Mammary epithelial cell (primary cell): ENCODE measurements around the gene XYLT2.

DNA sequence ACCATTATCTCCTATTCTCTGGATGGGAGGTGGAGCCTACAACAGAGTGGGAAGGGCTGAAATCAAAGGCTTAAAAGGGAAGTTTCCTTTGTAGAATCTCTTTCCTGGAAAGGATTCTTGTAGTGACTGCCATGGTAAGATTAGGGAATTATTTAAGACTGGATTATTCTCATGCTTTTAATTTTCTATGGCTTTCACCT lies 26.4 kb downstream of the KAT7 start:
- CAGE, long polyA plus RNA = no peak

DNA sequence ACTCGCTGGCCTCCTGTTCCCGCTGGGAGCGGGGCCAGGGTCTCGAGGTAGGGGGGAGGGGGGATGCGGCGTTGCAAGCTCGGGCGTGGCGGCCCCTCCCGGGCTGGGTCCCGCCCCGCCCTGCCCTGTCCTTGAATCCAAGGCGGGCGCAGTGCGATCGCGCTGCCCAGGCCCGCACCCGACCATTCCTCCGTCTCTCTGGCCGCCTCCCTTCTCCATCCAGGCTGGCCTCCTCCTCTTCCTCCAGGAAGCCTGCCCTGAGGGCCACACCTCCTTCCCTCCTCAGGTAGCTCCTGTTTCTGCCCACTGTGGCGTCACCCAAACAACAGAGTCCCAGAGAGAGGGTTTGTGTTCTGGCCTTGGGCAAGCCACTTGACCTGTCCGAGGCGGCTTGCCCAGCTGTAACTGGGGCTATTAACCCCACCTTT lies 43.0 kb upstream of the TAC4 start:
- CAGE, long polyA plus RNA = no peak
- RRBS = 89% methylated on average over 2 of the region's 24 CpGs

- CAGE, long polyA plus RNA = no peak
- RRBS = 100% methylated on average over 2 of the region's 19 CpGs
Measured at GRCh38 chr17:49910627-49911173, 58.3 kb upstream of the DLX4 start.

DNA sequence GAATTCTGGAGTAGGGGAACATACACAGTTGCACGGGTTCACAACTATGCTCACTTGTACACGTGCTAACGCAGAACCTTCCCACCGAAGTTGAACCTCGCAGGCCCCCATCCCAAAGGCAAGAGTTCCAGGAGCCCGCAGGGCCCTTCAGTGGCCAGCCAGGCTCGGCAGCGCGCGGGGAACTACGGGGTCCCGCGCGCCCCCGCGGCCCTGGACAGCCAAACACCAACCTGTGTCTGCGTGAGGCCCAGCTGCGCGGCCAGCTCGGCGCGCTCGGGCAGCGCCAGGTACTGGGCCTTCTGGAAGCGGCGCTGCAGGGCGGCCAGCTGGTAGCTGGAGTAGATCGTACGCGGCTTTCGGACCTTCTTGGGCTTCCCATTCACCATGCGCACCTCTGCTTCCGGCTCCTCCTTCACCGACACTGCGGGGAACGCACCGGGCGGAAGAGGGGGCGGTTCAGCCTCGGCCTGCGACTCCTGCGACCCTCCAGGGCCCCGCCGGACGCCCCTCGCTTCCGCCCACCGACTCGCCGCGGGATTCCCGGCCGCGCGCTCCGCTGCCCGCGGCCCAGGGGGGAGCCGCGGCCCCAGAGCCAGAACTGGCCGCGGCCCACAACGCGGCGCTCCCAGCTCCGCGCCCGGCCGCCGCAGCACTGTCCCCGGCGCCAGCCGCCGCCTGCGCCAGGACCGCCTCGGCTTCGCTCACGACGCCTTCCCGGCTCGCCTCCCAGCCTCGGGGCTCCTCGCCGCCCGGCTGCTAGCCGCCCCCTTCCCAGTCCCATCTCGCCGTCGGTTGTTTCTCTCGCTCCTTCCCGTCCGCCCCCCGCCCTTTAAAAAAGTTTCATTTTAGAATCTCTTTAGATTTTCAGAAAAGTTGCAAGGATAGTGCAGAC lies 1.6 kb downstream of the DLX3 start:
- CAGE, long polyA plus RNA = no peak
- RRBS = 2% methylated on average over 38 of the region's 94 CpGs

GRCh38 chr17:50056428-50057294 lies 751 bp downstream of the ITGA3 start:
- CAGE, long polyA plus RNA = no peak
- RRBS = under 1% methylated on average over 17 of the region's 55 CpGs

GRCh38 chr17:50081033-50081524 lies 14.1 kb upstream of the PDK2 start:
- CAGE, long polyA plus RNA = no peak
- RRBS = no CpG with 5 or more reads among the region's 11 CpGs

DNA sequence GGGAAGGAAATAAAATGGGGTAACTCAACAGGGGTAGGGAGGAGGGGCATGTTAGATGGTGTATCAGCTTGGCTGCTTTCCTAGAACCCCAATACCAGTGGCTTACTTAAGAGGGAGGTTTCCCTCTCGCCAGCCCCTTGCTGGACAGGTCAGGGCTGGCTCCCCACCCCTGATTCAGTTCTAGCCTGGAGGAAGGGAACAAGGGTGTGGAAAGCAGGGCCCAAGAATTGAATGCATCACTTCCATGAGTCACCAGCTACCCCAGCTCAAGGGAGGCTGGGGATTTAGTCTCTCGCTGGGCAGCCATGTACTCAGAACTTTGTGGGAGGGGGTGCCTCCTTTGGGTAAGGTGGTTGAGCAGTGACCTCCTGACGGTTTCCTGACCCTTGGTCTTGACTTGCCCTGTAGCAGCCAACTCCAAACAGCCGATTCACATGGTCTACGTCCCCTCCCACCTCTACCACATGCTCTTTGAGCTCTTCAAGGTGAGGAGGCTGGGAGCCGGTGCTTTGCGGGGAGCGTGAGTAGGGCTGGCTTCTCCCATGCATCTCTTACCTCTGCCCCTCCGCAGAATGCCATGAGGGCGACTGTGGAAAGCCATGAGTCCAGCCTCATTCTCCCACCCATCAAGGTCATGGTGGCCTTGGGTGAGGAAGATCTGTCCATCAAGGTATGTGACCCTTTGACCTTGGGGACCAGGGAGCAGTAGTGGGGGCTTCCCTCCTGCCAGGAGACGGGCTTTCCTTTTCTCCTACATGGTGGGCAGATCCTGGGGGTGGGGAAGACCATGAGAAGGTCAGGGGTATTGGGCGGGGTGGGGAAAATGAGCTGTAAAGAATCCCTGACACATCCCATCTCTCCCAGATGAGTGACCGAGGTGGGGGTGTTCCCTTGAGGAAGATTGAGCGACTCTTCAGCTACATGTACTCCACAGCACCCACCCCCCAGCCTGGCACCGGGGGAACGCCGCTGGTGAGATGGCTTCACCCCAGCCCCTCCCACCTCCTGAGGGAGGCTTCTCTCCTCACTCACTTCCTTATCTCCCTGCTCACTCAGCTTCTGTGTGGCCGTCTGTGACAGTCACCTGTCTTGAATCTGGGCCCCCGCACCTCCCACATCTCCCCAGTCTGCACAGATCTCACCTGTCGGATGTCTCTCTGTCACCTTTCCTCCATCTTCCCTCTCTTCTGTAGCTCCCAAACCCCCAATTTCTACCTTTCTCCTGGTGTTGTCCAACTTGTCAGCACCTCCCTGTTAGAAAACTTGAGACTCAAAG lies 13.0 kb downstream of the PDK2 start:
- CAGE, long polyA plus RNA = no peak
- RRBS = no CpG with 5 or more reads among the region's 20 CpGs

- CAGE, long polyA plus RNA = no peak
- RRBS = no CpG with 5 or more reads among the region's 6 CpGs
Measured at GRCh38 chr17:50132057-50132762, 2.2 kb upstream of the SAMD14 start.

- CAGE, long polyA plus RNA = no peak
- RRBS = no CpG with 5 or more reads among the region's 8 CpGs
Measured at GRCh38 chr17:50154942-50155751, 4.7 kb upstream of the PPP1R9B start.

DNA sequence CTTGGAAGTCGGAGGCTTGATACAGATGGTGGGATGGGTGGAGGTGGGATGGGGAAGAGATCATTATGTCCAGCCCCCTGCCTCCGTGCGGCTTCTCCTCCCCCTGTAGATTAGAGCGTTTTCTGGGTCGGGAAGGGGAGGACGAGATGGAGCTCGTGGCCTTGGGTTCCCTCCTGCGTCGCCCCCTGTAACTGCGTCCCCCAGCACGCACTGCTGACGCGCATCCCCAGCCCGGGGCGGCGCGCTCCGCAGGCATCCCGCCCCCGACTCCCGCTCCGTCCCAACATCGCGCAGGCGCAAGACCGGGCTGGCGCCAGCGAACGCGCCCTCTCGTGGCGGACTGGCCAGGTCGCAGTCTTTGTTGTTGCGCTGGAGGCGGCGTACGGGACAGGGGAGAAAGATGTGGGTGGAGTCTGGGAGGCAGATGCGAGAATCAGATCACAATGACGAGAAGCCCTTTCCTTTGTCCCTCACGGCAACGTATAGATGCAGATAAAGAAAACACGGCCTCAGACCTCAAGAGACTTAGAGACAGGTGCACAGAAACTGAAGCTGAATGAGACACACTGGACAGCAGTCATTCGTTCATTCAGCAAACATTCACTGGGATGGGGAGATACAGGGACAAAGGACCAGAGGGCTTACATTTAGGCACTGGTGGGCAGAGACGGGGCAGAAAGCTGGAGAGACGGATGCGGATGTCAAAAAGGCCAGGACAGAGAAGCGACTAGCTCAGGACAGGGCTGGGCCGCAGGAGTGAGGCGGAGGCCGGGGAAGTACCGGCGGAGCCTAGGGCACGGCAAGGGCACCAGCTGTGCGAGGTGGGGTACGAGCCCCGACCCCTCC lies 4.3 kb upstream of the SGCA start:
- CAGE, long polyA plus RNA = no peak
- RRBS = under 1% methylated on average over 13 of the region's 56 CpGs

GRCh38 chr17:50206873-50207281 lies 5.4 kb upstream of the COL1A1 start:
- CAGE, long polyA plus RNA = no peak
- RRBS = 4% methylated on average over 5 of the region's 15 CpGs

DNA sequence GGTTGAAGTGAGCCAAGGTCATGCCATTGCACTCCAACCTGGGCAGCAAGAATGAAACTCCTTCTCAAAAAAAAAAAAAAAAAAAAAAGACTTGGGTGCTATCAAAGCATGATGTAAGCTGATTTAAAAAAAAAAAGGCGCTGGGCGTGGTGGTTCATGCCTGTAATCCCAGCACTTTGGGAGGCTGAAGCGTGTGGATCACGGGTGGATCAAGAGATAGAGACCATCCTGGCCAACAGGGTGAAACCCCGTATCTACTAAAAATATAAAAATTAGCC lies 20.2 kb upstream of the TMEM92 start:
- CAGE, long polyA plus RNA = no peak
- RRBS = no CpG with 5 or more reads among the region's 5 CpGs

- CAGE, long polyA plus RNA = no peak
- RRBS = no CpG with 5 or more reads among the region's 5 CpGs
Measured at GRCh38 chr17:50257084-50257394, 17.2 kb upstream of the TMEM92 start.

DNA sequence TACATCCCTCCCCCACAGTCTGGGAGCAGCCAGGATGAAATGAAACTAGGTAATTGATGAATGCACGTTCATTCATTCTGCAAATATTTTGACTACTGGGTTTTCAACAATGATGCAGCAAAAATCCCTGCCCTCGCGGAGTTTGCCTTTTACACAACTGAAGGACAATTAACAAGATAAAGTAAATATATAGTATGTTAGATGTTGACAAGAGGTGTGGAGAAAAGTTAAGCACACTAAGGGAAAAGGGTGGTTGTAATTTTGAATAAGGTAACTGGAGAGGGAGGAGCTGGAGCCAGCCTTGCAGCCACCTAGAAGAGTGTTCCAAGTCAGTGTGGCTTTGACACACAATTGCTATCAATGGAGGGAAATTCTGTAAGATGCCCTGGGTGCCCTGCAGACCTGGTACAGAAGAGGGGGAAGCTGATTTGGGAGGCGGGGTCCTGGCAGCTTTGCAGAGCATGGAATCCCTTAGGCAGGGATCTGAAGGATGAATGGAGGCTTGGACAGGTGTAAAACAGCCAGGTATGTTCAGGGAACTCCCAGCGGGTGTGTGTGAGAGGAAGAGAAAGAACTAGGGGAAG lies 2.5 kb downstream of the TMEM92 start:
- CAGE, long polyA plus RNA = no peak
- RRBS = no CpG with 5 or more reads among the region's 5 CpGs

DNA sequence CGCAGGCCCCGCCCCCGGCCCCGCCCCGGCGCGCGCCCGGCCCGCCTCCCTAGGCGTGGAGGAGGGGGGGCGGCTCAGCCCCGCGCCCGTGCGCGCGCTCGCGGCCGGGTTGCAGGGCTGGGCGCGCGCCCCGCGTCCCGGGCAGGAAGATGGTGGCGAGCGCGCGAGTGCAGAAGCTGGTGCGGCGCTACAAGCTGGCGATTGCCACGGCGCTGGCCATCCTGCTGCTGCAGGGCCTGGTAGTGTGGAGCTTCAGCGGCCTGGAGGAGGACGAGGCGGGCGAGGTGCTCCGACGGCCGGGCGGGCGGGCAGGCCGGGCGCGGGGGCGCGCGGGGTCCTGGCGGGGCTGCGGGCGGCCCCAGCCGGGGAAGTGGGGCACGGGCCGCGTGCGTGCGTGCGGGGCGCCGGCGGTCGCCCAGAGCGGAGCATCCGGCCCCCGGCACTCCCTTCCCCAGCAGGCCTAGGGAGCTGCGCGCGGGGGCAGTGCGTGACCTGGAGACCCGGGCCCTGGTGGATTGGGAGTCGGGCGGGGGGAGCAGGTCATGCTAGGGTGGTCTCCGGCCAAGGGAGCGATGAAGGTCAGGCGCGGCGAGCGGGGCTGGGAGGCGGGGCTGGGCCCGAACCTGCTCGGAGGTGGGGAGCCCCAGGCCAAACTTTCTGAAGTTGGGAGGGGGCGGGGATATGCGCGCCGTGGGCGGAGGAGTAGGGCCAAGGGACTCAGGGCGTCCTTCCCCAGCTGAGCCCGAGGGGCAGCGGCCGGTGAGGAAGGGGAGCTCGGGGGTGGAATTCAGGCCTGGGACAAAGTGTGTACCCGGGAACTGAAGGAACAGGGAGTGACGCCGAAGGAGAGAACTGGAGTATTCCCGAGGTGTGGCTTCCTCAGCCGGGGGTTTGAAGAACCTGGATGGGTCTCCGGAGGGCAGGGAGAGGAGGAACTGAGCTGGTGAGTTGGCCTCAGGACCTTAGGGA lies at the start of gene XYLT2:
XYLT2 (plus strand) TSS at position 135 of the 969 bp plus-strand sequence.
- CAGE, long polyA plus RNA = no peak
- RRBS = 2% methylated on average over 50 of the region's 100 CpGs

DNA sequence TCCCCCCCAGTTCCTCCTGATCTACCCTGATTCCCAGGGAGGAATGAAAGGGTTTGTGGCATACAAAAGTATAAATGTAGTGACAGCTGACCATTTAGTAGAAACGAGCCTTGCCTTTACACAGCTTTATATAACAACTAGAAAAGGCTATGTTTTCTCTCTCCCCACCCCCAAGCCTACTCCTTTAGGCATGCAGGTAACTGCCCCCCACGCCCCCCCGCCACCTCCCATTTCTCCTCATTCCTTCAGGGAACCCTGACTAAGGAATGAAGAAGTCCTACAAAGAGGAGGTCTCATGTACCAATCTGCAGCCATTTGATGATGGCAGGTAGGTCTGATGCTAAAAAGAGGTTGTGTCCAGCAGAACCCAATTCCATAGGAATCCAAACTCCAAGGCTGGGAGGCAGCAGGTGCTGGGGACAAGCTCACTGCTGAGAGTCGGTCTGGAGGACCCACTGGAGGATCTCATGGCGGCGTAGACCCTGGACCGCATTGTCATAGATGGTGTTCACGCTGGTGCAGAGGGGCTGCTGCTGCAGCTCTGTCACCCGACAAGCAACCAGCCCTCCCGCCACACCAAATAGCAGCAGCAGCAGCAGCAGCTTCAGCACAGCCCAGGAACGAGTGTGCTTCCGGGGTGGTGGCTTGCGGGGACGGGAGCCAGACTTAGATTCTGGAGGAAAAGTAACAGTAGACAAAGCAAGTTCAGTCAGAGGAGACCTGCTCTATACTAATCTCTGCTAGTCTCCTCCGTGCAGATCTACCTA lies 9.7 kb downstream of the EME1 start:
- CAGE, long polyA plus RNA = no peak
- RRBS = no CpG with 5 or more reads among the region's 15 CpGs

- CAGE, long polyA plus RNA = no peak
- RRBS = no CpG with 5 or more reads among the region's 9 CpGs
Measured at GRCh38 chr17:50423697-50424384, 2.2 kb upstream of the ACSF2 start.

DNA sequence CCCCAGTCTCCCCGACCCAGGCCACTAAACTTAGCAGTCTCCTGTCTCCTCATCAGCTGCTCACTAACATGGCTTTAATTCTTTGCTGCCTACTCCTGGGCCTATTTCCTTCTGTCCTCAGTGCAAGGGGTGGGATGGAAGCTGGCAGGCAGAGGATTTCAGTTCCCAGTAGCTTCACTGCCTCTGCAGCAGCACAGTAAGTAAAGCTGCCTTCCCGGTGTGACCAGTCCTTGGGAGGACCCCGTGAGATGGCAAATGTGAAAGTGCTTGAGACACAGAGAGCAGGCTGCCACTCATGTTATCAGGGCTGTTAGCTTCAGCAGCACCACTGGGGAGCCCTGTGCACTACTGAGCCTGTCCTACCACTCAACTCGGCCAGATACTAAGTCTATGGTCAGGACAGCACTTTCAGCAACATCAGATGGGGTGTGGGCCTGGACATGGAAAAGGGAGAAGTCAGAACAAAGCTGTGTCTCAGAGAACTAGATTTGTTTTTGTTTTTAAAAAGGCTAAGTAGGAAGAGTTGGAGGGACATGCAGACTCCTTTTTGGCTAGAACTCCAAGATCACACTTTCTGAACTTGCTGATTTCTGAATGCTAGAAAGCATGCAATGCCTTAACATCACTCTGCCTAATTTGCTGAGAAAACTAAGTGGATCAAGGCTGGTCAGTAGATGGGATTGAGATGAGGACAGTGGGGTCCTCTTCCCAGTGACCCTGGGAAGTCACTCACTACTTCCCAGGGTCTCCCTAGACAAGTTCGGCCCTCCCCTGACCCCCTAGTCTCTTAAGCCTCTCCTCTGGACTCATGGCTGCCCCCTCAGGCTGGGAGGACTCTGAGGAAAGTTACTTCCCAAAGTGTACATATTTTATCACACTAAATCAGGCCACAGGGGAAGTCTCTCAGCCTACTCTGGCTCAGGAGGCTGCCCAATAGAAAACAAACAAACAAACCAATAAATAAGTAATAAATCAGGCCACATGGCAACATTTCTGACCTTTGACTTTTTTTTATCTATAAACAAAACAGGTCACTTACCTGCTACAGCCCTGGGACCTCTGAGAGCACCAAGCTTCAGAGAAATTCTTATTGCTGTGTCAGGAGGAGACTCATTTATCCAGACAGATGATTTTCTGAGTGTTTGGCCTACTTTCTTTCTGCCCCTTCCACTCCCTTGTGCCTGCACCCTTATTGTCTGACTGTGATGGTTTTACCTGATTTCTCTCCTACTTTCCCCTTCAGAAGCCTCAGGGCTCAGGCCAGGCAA lies 1.2 kb downstream of the ACSF2 start:
- CAGE, long polyA plus RNA = no peak
- RRBS = no CpG with 5 or more reads among the region's 5 CpGs

DNA sequence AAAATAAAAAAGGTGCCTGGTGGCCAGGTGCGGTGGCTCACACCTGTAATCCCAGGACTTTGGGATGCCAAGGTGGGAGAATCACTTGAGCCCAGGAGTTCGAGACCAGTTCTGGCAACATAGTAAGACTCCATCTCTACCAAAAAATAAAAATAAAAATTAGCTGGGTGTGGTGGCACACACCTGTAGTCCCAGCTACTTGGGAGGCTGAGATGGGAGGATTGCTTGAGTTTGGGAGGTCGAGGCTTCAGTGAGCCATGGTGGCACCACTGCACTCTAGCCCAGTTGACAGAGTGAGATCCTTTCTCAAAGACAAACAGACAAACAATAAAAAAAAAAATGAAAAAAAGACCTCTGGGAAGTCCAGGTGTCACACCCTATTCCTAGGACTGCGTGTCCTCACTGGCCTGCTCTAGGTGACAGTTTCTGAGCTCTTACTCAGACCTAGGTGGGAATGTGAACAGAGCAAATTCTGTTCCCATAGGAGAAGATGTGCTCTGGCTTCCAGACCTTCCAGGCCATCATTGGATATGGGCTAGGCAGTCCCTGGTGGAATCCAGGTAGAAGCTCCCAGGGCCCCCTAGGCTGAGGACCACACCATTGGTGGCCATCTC lies 11.8 kb downstream of the CHAD start:
- CAGE, long polyA plus RNA = no peak
- RRBS = no CpG with 5 or more reads among the region's 4 CpGs

- CAGE, long polyA plus RNA = no peak
- RRBS = no CpG with 5 or more reads among the region's 10 CpGs
Measured at GRCh38 chr17:50459037-50459433, 9.6 kb downstream of the CHAD start.